Uterus (tissue), 7 donors: ENCODE results near the gene L3MBTL3.

DNA sequence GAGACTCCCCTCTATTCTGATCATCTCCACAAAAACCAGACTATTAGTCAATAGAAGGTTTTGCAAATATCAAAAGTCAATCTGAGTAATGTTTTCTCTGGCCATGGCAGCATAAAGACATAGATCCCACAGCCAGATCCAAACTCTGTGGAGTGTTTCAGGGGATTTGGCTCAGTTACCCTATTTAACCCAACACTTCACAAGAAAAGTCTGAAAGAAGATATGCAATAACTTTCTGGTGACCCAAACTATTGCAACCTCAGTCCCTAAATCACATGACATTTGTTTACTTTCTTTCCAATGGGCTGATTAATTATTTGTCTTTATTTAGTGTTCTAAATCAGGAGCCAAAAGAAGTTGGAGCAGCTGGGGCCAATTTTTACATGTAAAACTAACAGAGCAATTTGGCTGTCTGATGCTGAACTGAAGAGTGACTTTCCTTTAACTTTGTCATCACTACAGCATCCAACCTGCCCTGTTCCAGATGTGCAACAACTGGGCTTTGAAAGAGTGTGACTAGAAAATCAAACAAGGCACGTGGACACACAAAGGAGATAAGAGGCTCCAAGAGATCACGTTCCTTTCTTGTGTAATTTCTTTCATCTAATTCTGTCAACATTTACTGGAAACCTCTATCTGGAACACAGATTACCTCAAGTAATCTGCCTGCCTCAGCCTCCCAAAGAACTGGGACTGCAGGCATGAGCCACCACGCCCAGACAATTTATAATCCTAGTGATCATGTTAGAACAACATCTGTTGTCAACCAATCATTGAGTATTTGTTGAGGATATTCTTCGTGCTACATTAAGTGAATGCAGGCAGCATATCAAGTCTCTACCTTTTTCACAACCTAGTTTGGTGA is 90.8 kb downstream of the TRMT11 start:
- PRO-cap, 4 experiments, result no peak in any of the 4 experiments
- RAMPAGE, long total RNA, 2 experiments, result start-site peak on the plus strand in 1 of 2 experiments, centred at positions 275 to 508 of the sequence, 7 to 10 reads per replicate
- RRBS, result no CpG with 5 or more reads among the region's 4 CpGs

DNA sequence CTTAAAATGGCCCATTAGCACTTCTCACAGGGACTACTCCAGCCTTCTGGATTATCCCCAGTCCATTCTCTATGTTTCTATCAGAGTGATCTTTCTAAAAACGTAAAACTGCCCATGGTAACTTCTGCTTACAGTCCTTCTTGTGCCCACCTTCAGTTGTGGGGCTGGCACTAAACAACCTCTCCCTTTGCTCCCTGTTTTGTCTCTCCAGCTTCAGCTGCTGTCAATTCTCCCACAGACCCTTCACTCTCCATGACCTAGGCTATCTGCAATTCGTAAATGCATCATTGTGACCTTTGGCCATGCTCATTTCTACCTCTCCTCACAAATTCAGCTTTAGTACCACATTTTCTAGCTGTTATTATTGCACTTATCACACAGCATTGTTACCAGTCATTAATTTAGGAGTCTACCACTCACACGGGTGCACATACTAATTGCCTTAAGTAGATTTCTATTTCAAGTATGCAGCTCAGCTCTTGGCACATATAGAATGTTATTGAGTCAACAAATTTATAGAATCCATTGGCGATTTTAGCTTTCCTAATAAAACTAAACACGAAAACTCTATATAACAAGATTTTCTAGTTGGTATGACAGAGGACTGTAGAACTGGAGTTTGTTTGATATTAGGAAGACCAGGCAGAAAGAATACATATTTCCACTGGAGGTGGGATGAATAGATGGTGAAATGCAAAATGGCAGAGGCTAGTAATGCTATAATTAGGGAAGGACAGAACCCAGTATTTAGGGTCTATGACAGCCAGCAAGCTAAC is 174.5 kb upstream of the THEMIS start:
- PRO-cap, 4 experiments, result no peak in any of the 4 experiments
- RAMPAGE, long total RNA, 2 experiments, result no peak in any of the 2 experiments
- RRBS, result no CpG with 5 or more reads among the region's 5 CpGs

DNA sequence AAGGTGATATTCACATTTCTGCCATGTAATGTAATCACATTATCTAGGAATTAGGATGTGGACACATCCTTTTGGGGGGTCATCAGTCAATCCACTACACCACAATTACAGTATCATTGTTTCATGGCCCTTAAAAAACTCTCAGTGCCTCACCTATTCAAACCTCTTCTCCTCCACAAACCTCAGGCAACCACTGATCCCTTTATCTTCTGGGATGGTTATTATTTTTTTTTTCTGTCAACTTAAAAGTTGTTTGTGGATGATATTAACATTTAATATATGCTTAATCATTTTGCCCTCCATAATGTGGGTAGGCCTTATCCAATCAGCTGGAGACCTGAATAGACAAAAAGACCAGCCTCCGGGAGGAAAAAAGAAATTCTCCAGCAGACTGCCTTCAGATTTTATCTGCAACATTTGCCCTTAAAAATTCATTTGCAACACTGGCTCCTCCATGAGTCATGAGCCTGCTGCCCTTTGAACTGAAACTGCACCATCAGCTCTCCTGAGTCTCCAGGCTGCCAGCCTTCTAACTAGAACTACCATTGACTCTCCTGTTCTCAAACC is 223.7 kb upstream of the THEMIS start:
- PRO-cap, 4 experiments, result no peak in any of the 4 experiments
- RAMPAGE, long total RNA, 2 experiments, result no peak in any of the 2 experiments
- RRBS, result no CpG with 5 or more reads among the region's 1 CpG

DNA sequence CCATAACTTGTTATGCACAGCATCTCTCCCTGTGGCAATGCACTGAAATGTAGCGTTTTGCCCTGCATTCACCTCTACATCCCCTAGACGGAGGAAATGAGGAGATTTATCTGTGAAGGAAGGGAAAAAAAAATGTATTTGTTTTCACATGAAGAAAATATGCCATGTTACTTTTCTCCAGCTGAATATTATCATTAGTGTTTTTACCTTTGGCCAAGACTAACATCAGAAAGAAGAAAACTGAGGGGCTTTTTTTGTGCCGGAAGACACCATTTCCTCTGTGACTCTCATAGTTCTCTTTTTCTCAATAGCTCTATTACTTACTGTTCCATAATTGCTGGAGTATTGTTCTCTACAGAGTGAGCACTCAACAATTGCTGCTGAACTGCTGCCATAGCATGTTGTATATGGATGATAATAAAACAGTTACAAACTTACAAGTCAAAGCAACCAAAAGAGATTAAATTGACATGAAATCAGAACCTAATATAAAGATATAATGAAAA is 280.3 kb downstream of the PTPRK start:
- PRO-cap, 4 experiments, result no peak in any of the 4 experiments
- RAMPAGE, long total RNA, 2 experiments, result no peak in any of the 2 experiments
- RRBS, result no CpG with 5 or more reads among the region's 3 CpGs

- PRO-cap, 4 experiments, result no peak in any of the 4 experiments
- RAMPAGE, long total RNA, 2 experiments, result no peak in any of the 2 experiments
- RRBS, result no CpG with 5 or more reads among the region's 2 CpGs
Measured at GRCh38 chr6:128375714-128376733, 144.4 kb downstream of the PTPRK start.

DNA sequence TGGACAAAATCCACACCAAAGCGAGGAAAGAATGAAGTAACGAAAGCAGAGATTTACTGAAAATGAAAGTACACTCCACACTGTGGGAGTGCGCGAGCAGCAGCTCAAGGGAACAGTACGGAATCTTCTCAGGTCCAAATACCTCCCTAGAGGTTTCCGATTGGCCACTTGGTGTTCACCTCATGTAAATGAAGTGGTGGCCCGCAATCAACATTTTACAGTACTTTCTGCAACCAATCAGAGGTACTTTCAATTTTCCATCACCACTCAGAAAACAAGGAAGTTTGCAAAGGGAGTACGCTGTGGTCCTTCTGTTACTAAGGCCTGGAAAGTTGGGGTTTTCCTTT is 122.4 kb downstream of the PTPRK start:
- PRO-cap, 4 experiments, result no peak in any of the 4 experiments
- RAMPAGE, long total RNA, 2 experiments, result no peak in any of the 2 experiments
- RRBS, result no CpG with 5 or more reads among the region's 8 CpGs

DNA sequence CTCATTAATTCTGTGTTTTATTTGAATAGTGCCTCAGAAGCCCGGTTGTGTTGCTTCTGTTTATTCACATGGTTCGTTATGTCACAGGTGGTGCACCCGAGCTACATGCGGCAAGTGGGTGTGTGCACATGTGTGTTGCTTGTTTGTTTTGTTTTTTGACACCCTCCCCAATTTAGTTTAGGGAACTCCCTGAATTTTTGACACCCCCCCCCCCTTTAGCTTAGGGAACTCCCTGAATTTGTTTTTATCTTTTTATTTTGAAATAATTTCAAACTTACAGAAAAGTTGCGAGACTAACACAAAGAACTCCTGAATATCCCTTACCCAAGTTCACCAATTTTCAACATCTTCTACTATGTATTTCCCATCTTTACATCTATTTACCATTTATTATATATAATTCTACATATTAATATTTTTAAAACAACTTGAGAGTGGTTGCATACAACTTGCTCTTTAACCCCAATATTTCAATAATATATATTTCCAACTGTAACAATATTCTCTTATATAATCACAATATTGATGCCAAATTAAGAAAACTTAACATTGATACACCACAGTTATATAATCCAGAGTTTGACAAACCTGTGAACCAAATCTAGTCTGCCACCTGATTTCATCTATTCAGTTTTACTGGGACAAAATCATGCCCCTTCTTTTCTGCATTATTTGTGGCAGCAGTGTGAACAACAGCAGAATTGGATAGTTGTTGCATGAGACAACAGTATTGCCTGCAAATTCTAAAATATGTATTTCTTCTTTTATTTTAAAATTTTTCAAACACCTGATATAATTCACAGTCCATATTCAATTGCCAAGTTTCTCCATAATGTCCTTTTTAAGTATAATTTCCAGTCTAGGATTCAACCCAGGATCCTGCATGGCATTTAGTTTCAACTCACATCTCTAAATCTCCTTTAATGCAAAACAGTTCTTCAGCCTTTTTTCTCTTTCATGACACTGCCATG is 47.9 kb downstream of the PTPRK start:
- PRO-cap, 4 experiments, result no peak in any of the 4 experiments
- RAMPAGE, long total RNA, 2 experiments, result no peak in any of the 2 experiments
- RRBS, result no CpG with 5 or more reads among the region's 5 CpGs

- PRO-cap, 4 experiments, result no peak in any of the 4 experiments
- RAMPAGE, long total RNA, 2 experiments, result no peak in any of the 2 experiments
- RRBS, result no CpG with 5 or more reads among the region's 3 CpGs
Measured at GRCh38 chr6:128498101-128498691, 22.2 kb downstream of the PTPRK start.

- PRO-cap, 4 experiments, result no peak in any of the 4 experiments
- RAMPAGE, long total RNA, 2 experiments, result no peak in any of the 2 experiments
- RRBS, result no CpG with 5 or more reads among the region's 2 CpGs
Measured at GRCh38 chr6:128505459-128505678, 15.0 kb downstream of the PTPRK start.

DNA sequence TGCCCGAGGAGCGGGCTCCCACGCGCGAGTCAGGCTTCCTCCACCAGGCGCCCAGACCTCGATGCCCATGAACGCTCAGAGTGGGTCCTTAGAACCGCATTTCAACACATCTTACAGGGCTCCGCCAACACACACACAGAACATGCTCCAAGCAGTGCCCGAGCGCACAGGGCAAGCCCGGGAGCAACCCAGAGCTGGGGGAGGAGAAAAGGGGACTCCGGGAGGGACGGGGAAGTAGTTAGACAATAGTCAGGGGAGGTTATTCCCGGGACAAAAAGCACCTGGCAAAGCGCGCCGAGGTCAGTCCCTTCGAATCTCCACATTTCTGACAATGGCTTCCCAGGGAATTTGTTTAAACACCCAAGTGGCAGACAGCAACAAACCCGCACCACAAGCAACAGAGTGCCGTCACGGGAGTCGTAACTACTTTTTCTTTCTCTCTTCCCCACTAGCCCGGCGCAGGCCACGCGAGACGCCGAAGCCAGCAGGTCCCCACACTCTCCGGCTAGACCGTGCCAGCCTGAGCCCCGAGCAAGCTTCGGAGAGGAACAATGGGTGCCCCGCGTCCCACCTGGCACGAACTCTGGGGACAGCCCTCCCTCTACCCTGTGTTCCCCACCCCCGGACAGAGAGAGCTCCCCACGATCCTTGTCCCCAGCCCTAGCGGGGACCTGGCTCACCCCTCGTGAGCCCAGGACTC is 725 bp downstream of the PTPRK start:
- PRO-cap, 4 experiments, result peak in 3 of 4 experiments; most common plus-strand start position 78 of the sequence (in 1); most common minus-strand start position 137 of the sequence (in 1)
- RAMPAGE, long total RNA, 2 experiments, result no peak in any of the 2 experiments
- RRBS, result 2% methylated on average over 13 of the region's 41 CpGs

- PRO-cap, 4 experiments, result peak in 1 of 4 experiments; most common minus-strand start chr6:128521191 (in 1)
- RAMPAGE, long total RNA, 2 experiments, result no peak in any of the 2 experiments
- RRBS, result no CpG with 5 or more reads among the region's 11 CpGs
Measured at GRCh38 chr6:128520942-128521374, 559 bp upstream of the PTPRK start.

DNA sequence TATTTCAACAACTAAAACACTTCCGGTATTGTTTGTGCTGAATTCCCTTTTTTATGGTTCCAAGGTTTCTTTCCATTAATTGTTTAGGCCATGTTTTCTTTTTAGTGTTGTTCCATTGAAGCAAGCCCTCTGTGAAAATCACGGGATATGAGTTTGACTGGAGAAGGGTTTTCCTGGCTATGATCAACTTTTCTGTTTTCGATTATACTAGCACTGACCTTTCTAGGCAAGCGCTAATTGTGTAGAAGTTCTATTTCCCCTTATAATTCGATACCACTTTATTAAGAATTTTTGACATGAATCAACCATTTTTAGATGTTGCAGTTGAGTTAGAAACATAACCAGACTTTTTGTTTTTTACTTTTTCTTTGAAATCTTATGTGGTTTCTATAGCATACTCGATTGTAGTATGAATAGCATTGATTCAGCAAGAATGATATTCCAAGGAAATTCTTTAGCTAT is 2.5 kb downstream of the LAMA2 start:
- PRO-cap, 4 experiments, result no peak in any of the 4 experiments
- RAMPAGE, long total RNA, 2 experiments, result no peak in any of the 2 experiments
- RRBS, result no CpG with 5 or more reads among the region's 6 CpGs

DNA sequence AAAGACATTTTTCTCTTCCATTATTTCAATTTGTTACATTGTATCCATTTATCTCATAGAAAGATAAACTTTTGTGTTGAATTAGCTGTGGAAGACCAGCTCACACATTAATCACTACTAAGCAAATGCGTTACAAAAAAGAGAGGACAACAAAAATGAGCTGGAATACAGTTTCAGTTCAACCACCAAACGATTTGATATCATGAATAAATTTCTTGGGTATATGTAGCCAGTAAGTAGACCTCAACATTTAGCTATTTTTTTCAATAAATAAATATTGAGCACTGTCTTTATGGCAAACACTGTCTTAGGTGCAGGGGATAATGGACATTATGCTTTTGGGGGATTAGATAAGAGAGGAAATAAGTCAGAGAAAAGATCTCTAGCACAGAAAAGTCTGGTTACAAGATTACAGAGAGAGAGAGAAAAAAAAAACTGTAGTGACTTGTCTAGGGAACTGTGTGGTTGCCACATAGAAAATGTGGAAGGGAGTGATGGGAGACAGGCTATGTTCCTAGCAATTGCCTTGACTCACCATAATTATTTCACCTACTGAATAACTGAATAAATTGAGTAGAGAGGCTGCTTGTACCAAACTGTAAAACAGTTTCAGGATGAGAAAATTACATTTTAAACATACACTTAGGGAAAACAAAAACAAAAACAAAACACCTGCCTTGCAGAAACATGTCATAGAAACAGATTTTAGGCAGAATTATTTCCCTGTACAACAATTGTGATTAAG is 229.5 kb downstream of the LAMA2 start:
- PRO-cap, 4 experiments, result no peak in any of the 4 experiments
- RAMPAGE, long total RNA, 2 experiments, result no peak in any of the 2 experiments
- RRBS, result no CpG with 5 or more reads among the region's 2 CpGs

DNA sequence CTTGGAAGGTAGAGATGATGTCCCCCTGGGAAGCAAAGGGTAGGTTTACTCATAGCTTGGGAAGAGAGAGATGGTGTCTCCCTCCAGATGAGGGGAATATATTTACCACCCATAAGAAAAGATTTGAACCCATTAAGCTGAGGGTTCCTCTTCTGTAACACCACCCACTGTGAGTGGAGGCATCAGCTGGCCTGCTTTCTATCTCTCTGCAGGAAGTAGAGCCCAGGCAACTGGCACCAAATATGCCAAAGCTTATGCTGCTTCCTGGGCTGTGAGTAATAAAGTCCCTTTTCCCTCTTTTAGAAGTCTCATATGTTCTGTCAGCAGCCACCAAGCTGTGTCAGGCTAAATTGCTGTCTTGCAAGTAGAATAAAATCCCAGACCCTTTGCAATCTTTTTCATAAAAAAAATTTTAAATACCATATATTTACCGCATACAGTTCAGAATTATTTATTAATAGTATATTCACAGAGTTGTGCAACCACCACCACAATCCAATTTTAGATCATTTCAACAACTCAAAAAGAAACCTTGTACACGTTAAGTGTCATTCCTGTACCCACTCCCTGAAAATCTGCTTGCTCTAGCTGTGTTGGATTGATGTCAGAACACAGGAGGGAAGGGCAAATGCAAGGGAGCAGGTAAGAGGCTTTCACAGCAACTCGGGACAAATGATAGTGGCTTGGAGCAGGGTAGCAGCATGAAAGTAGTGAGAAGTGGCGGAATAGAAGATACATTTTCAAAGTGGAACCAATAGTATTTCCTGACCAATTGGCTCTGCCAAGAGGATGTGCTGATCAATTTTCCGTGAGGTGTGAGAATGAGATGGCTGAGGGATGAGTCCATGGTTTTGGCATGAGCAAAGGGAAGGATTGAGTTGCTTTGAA is 241.6 kb downstream of the LAMA2 start:
- PRO-cap, 4 experiments, result no peak in any of the 4 experiments
- RAMPAGE, long total RNA, 2 experiments, result no peak in any of the 2 experiments
- RRBS, result no CpG with 5 or more reads among the region's 5 CpGs

DNA sequence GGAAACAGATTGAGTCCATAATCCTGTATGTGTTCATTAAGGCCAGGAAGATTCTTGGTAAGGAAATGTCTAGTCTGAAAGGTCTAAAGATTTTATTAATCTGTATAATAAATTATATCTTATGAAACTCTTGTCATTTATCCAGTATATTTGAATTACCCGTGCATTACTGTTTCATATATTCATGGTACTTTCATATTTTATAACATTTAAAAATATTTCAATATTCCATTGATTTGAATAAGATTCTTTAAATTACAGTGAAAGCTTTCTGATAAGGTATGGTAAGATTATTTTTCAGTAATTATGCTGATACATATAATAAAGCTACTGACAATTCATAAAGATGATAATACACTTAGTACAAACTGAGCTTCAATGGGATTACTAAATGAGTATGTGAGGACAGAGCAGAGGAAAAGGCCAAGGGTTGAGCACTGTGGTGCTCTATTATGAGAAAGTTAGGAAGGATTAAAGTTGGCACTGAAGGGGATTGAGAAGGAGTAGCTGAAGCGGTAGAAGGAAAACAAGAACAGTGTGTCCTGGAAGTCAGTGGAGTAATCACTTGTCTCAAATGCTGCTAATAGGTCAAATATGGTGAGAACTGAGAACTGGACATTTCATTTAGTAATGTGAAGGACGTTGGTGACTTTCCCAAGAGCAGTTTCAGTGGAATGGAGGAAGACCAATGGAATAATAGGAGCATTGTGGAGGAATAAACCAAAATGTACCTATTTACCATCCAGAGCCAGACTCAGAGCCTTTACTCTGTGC is 255.7 kb downstream of the LAMA2 start:
- PRO-cap, 4 experiments, result no peak in any of the 4 experiments
- RAMPAGE, long total RNA, 2 experiments, result no peak in any of the 2 experiments
- RRBS, result no CpG with 5 or more reads among the region's 3 CpGs

GRCh38 chr6:129683745-129684559 is 26.0 kb downstream of the ARHGAP18 start:
- PRO-cap, 4 experiments, result peak in 4 of 4 experiments; most common plus-strand start chr6:129684285 (in 2); most common minus-strand start chr6:129684119 (in 4)
- RAMPAGE, long total RNA, 2 experiments, result no peak in any of the 2 experiments
- RRBS, result no CpG with 5 or more reads among the region's 8 CpGs

- PRO-cap, 4 experiments, result peak in 4 of 4 experiments; most common plus-strand start chr6:130018475 (in 2); most common minus-strand start chr6:130018483 (in 2)
- RAMPAGE, long total RNA, 2 experiments, result start-site peak on the plus strand in 1 of 2 experiments, at chr6:130018581-130018585 at its widest, 291 reads per replicate
- RRBS, result 3% methylated on average over 8 of the region's 27 CpGs
Measured at GRCh38 chr6:130018330-130018743, at the start of gene L3MBTL3. TSS of gene L3MBTL3 (plus strand) at chr6:130018581.

DNA sequence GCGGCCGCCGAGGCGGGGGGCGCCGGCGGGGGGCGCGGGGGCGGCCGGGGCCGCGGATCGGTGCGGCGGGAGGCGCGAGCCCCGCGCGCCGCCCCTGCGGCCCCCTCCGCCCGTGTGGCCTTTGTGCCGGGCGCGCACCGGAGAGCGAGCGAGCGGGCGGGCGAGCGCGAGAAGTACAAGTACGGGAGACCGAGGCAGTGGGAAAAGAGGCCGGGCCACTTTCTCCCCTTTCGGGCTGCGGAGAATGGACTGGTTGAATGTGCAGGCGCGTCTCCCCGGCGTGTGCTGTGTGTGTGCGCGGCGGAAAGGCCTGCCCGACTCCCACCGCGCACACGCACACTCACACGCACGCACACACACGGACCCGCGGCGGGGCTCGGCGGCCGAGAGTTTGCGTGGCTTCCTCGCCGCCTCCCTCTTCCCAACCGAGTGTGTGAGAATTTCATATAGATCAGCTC is 933 bp downstream of the L3MBTL3 start:
- PRO-cap, 4 experiments, result peak in 3 of 4 experiments; most common plus-strand start position 124 of the sequence (in 2); most common minus-strand start position 116 of the sequence (in 3)
- RAMPAGE, long total RNA, 2 experiments, result no peak in any of the 2 experiments
- RRBS, result 1% methylated on average over 34 of the region's 65 CpGs

GRCh38 chr6:130366545-130367062 is 787 bp downstream of the TMEM200A start:
- PRO-cap, 4 experiments, result peak in 4 of 4 experiments; most common plus-strand start chr6:130366712 (in 1); most common minus-strand start chr6:130366767 (in 4)
- RAMPAGE, long total RNA, 2 experiments, result no peak in any of the 2 experiments
- RRBS, result 3% methylated on average over 10 of the region's 18 CpGs

GRCh38 chr6:130377462-130377763 is 11.6 kb downstream of the TMEM200A start:
- PRO-cap, 4 experiments, result no peak in any of the 4 experiments
- RAMPAGE, long total RNA, 2 experiments, result no peak in any of the 2 experiments